ENCODE results near the gene CD38.

DNA sequence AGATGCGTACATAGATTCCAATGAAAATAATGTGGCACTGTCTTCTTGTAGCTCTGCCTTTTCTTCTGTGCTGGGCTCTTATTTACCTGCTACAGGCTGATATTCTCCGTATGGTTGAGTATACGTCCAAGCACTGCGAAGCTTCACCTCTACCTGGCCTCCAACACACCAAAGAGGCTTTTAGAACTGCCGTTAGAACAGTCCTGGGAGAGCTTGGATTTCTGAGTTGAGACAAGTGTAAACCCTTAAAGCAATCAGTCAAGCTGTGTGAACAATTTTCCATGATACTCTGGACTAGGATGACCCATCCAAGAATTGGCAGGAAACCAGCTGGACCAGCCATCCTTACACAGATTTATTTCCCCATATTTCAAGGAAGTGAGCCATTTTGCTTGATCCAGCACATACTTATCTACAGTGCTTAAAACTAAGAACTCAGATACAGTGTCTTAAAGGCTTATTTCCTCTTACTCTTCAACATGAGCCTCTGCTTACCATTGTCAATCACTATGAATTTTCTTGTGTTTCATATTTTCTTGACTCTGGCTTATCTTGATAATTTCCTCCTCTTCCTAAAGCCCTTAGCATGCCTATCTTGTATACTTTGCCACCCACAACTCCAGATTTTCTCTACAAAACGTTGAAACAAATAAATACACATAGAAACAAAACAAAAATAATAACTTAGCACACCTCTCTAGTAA is 340.8 kb upstream of the HS3ST1 start:
- PRO-cap = no peak
- RRBS = no CpG with 5 or more reads among the region's 6 CpGs

- PRO-cap = no peak
- RRBS = no CpG with 5 or more reads among the region's 1 CpG
Measured at GRCh38 chr4:12912037-12912372, 572.1 kb downstream of the RAB28 start.

GRCh38 chr4:13459569-13460084 is 24.5 kb downstream of the RAB28 start:
- PRO-cap = no peak
- RRBS = no CpG with 5 or more reads among the region's 3 CpGs

GRCh38 chr4:13920768-13921409 is 293.4 kb upstream of the BOD1L1 start:
- PRO-cap = no peak
- RRBS = no CpG with 5 or more reads among the region's 4 CpGs

DNA sequence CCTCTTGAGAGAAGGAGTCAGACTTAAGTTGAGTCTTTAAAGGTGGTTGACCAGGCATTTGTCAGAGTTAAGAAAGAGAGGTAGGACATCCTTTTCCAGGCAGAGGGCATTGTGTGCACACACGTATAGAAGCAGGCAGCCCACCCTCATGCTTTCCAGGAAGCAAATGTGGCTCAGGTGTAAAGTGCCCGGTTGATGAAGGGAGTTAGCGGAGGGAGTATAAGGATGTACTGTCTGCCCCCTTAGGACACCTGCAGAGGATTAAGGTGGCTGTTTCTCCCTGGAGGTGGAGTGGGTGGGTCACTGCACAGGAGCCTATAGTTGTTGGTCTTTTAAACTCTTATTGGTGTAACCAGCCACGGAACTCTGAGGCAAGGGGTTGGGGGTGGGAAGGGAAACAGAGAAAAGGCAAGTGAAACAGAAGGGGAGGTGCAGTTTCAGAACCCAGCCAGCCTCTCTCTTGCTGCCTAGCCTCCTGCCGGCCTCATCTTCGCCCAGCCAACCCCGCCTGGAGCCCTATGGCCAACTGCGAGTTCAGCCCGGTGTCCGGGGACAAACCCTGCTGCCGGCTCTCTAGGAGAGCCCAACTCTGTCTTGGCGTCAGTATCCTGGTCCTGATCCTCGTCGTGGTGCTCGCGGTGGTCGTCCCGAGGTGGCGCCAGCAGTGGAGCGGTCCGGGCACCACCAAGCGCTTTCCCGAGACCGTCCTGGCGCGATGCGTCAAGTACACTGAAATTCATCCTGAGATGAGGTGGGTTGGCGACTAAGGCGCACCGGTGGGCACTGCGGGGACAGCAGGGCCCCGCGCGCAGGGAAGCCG is at the start of gene CD38:
Gene CD38 (plus strand): TSS at position 432 of the 820 bp plus-strand sequence.
- PRO-cap = no peak
- RRBS = 21% methylated on average over 23 of the region's 35 CpGs

DNA sequence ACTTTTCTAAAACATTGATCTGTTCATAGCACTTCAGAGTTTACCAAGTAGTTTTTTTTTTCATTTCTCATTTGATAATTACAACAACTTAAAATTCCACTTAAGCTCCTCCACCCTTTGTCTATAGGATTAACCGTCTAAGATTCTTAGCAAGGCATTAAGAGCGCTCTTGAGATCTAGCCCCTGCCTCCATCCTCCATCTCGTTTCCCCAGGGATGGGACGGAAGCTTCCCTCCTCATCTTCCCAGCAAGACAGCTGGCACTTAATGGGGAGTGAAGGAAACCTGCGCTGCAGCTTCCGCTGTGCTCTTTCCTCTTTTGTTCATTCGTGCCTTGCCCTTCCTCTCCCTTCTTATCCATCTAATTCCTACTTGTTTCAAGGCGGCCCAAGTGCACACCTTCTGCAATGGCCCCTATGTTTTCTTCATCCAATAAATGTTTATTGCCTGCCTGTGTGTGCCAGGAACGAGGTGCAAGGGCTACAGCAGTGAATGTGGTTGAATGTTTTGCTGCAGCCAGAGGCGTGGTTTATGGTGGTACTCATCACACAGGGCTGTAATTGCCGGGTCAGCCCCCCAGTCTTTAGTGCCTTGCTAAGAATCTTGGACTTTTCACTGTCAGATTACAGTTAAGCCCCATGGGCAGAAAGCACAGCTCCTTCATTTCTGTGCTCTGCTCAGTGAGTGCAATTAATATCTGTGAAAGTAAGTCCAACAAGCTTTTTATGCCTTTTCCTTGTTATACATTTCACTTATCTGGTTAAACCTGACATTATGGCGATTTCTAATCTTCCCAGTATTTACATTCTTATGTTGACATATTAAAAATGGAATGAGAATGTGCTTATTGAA is 67.9 kb downstream of the TAPT1 start:
- PRO-cap = no peak
- RRBS = no CpG with 5 or more reads among the region's 12 CpGs

DNA sequence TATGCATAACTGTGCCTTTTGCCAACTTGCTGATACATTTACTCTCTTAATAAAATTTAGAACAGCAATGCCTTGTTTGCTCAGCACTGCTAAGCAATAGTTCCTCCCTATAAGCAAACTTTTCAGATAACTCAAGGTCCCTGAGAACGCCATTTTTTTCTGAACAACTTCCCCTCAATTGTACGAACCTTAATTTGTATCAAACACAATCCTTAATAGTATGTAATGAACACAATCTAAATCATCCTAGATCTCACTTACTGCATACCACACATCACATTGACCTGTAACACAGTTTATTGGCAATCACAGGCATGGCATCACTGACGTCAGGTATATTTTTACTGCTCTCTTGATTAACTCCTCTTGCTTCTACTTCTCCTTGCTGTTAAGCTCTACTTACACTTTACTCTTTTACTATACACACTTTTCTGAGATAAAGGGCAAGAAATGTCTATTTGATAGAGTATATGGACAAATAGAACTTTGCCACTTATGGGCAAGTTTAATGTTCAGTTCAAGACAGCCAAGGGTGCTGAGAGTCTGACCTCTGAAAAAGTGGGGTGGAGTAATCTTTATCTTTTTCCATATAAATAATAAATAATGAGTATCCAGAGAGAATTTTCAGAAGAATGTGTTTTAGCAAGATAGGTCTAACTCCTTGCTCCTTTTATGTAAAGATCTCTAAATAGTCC is 66.9 kb downstream of the TAPT1 start:
- PRO-cap = no peak
- RRBS = no CpG with 5 or more reads among the region's 3 CpGs

GRCh38 chr4:16227444-16227939 is 1.2 kb upstream of the TAPT1 start:
- PRO-cap = no peak
- RRBS = no CpG with 5 or more reads among the region's 21 CpGs

DNA sequence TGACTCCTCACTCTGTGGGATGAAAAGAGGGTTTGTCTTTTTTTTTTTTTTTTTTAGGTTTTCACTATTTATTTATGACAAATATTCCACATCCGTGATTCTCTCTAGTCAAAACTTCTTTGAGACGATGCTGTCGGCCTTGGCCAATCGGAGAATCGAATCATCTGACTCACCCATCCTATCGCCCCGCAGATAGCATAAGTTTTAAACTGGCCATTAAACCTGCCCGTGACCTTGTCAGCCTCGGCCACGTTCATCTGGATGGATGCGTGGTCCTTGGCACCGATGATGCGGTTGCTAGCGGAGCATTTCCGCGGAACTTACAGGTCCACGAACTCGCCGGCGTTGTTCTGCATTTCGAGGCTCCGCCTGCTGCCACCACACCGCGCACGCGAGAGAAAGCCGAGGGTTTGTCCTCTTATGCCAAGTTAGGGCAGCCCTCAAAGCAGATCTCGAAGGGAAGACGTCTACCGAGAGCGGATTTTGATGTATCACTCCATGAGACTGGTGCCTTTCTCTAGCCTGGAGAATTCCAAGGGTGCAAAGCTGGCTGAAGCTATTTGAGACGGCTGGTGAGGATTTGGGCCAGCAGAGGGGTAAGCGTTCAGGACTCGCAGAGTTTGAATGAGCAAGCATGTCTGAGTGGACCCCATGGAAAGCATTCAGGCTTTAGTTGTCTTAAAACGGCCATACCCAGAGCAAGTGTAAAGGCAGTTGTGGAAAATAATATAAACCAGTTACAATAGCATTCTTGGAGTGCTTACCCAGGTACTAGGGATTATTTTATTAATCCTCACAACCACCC is 30.1 kb upstream of the TAPT1 start:
- PRO-cap = no peak
- RRBS = no CpG with 5 or more reads among the region's 35 CpGs

GRCh38 chr4:16820144-16820847 is 78.1 kb downstream of the LDB2 start:
- PRO-cap = no peak
- RRBS = no CpG with 5 or more reads among the region's 8 CpGs

GRCh38 chr4:16896213-16896724 is 2.2 kb downstream of the LDB2 start:
- PRO-cap = no peak
- RRBS = no CpG with 5 or more reads among the region's 1 CpG

GRCh38 chr4:16969511-16969653 is 70.9 kb upstream of the LDB2 start:
- PRO-cap = unidirectional peak, minus-strand start at chr4:16969586
- RRBS = no CpG with 5 or more reads among the region's 3 CpGs

DNA sequence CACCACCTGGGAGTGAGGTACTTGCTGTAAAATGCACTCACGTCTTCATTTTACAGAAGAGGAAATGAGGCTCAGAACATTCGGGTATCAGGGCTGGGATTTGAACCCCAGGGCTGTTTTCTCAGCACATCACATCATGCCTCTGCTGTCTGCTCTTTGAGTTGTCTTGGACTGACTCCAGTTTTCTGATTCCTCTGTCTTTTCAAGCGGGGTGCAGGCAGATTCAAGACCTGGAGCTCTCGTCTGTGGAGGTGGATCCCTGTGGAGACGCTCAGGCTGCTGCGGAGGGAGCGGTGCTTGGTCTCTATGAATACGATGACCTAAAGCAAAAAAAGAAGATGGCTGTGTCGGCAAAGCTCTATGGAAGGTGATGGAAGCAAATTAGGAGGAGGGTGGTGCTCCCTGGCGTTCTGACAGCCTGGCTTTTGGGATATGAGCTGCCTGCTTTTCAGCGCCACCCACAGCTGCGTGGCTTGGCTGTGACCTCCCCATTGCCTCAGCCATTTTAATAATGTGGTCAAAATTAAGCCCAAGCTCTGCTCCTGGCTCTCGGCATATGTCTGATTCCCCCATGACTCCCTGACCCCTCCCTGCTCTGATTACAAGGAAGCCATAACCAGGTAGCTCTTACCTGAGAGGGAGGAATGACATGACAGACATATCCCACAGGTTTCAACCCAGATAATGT is 6.4 kb downstream of the LAP3 start:
- PRO-cap = no peak
- RRBS = no CpG with 5 or more reads among the region's 13 CpGs

DNA sequence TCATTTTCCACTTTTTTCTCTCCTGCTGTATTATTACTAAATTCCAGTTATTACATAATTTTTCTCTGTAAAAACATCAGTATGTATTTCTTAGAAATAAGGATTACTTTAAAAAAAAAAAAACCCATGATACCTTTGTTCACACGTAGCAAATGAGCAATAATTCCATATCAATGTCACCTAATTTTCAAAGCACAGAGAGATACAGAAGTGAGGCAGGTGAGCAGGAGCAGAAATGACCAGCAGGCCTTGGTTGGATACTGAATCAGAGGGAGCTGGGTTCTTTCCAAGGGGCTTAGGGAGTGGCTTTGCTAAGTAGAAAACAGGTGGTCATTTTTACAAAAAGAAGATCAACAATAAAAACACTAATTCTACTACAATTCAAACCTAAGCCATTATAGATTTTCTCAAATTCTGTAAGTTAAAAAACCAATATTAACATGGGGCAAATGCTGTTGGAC is 21.2 kb downstream of the MED28 start:
- PRO-cap = no peak
- RRBS = no CpG with 5 or more reads among the region's 1 CpG

DNA sequence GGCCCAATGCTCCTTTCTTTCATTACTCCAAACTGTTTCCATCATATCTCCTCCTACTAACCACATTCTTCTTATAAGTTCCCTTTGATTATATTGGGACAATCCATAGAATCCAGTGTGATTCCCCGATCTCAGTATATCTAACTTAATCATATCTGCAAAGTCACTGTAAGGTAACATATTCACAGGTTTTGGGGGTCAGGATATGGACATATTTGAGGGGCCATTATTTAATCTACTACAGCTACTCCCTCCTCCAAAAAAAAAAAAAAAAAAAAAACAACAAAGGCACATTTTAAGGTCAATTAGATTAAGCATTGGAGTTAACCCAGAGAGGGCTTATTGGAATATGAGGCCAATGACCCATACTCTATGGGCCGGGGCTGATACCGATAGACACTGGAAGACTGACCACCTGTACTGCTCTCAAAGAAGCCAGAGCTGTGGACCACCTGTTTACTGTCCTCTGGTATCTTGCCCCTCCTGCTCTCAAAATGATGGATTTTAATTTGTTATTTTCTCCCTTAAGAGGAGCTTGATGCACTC is 1103.7 kb upstream of the SLIT2 start:
- PRO-cap = unidirectional peak, minus-strand start at position 268 of the sequence
- RRBS = no CpG with 5 or more reads among the region's 3 CpGs

- PRO-cap = no peak
- RRBS = no CpG with 5 or more reads among the region's 7 CpGs
Measured at GRCh38 chr4:19775788-19776162, 475.9 kb upstream of the SLIT2 start.

GRCh38 chr4:20110182-20110613 is 141.5 kb upstream of the SLIT2 start:
- PRO-cap = no peak
- RRBS = no CpG with 5 or more reads among the region's 2 CpGs

DNA sequence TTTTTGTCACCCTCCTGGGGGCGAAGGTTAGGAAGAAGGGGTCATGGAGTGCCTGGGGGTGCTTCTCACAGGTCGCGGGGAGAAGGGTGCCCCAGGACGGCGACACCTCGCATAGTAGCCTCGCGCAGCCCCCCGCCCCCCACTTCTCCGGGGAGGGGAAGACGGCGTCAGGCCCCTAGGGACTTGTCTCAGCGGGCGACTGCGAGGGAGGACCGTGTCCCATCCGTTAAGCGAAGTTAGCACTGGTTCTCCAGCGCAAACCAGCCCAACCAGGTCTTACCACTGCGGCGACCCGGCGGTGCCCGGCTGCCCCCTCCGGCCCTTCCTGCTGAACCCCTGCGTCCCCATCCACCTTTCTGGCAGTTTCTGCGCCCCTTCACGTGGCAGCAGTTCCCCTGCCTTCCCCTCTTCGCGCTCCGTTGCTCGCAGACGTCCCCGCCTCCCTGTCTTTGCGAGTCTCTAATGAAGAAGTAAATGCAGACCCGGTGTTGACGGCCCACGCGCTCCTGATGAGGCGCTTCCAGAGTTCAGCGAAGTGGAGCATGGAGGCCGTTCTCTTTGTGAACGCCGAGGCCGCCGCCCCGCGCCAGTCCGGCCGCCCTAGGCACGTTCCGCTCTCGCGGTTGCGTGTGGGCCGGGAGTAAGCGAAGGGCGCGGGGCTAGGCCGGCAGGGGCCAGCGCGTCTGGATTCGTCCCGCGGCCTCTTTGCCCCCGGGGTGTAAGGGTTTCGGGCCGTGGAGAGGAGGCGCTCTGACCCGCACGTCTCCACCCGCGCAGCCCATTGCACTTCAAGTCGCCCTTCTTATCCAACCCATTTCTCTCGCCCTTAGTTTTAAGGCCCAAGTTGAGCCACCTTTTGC is 3.0 kb downstream of the SLIT2 start:
- PRO-cap = no peak
- RRBS = 87% methylated on average over 22 of the region's 75 CpGs

DNA sequence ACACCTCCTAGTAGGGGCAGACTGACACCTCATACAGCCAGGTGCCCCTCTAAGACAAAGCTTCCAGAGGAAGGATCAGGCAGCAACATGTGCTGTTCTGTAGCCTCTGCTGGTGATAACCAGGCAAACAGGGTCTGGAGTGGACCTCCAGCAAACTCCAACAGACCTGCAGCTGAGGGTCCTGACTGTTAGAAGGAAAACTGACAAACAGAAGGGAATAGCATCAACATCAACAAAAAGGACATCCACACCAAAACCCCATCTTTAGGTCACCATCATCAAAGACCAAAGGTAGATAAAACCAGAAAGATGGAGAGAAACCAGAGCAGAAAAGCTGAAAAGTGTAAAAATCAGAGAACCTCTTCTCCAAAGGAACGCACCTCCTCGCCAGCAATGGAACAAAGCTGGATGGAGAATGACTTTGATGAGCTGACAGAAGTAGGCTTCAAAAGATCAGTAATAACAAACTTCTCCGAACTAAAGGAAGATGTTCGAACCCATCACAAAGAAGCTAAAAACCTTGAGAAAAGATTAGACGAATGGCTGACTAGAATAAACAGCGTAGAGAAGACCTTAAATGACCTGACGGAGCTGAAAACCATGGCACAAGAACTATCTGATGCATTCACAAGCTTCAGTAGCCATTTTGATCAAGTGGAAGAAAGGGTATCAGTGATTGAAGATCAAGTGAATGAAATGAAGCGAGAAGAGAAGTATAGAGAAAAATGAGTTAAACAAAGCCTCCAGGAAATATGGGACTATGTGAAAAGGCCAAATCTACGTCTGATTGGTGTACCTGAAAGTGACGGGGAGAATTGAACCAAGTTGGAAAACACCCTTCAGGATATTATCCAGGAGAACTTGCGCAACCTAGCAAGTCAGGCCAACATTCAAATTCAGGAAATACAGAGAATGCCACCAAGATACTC is 39.3 kb downstream of the PACRGL start:
- PRO-cap = no peak
- RRBS = no CpG with 5 or more reads among the region's 11 CpGs

GRCh38 chr4:22500144-22500810 is 15.6 kb downstream of the ADGRA3 start:
- PRO-cap = no peak
- RRBS = no CpG with 5 or more reads among the region's 6 CpGs

Data from Caco-2 (cell line).